Sigmoid colon (tissue), 4 donors: ENCODE measurements around a stretch of chr3.

DNA sequence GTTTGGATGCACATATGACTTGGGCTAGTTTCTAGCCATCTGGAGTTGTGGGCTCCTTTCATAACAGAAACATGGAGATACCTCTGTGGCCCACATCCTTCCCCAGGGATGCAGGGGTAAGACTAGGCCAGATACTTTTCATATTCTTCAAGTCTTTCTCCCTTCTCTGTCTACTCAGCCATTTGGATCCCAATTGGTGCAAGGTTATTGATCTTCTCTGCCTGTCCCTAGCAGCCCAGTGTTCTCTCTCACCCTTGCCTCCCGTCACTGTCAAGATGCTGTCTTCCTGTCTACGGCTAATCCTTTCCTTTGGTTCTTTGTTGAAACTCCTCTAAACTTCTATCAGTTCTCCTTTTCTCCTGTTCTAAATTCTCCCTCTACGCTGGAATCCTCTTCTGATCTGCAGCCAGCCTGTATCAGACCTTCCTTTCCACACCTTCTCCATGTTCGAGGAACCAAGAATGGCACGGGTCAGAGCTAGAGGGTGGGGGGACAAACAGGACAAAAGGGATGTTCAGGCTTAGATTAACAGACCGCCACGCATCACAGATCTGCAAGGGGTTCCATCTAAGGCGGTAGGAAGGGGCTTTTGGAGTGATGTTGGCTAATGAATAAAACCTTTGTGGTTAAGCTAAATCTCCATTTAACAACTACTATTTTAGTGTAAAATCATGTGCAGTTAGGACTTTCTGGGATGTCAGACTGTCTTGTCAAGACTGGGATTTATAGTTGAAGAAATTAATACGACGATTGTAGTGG is 51.4 kb downstream of the SENP2 start:
- PRO-cap, result no peak
- RAMPAGE, long total RNA, 4 experiments, result no peak in any of the 4 experiments

GRCh38 chr3:185646830-185647205 is 60.7 kb downstream of the SENP2 start:
- PRO-cap, result no peak
- RAMPAGE, long total RNA, 4 experiments, result no peak in any of the 4 experiments

GRCh38 chr3:185669411-185670290 is 83.6 kb downstream of the SENP2 start:
- PRO-cap, result no peak
- RAMPAGE, long total RNA, 4 experiments, result no peak in any of the 4 experiments

DNA sequence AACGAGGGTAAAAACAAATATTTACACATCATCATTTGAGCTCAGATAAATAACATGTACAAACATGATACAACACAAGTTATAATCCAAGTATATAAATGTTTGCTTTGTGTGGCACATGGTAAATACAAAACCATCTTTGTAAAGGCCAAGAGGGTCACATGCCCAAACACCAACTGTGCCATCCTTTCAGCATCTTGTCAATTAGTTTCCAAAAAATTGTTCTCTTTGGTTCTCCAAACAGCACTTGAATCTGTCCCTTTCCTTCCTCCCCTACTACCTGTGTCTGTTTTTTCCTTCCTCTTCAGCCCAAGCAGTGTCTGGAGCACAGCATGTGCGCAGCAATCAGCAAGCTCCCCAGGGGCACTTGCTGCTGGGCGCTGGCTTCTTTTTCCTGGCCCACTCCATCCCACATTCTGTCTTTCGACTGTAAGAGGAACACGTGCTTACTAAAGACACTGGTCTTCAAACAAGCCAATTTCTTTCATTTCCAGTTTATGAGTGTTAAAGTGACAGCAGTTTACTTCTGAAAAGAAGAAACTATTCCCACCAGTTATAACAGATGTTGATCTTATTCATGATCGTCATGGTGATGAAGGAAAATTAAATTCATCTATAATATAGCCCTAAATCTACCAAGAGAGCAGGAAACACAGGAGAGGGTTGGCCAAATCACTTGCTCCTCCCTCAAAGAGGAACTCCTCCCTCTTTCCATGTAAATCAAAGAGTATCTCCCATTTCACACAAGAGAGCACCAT is 115.6 kb downstream of the IGF2BP2 start:
- PRO-cap, result no peak
- RAMPAGE, long total RNA, 4 experiments, result no peak in any of the 4 experiments

- PRO-cap, result no peak
- RAMPAGE, long total RNA, 4 experiments, result no peak in any of the 4 experiments
These were observed 109.8 kb downstream of the IGF2BP2 start for GRCh38 chr3:185714978-185715603.

DNA sequence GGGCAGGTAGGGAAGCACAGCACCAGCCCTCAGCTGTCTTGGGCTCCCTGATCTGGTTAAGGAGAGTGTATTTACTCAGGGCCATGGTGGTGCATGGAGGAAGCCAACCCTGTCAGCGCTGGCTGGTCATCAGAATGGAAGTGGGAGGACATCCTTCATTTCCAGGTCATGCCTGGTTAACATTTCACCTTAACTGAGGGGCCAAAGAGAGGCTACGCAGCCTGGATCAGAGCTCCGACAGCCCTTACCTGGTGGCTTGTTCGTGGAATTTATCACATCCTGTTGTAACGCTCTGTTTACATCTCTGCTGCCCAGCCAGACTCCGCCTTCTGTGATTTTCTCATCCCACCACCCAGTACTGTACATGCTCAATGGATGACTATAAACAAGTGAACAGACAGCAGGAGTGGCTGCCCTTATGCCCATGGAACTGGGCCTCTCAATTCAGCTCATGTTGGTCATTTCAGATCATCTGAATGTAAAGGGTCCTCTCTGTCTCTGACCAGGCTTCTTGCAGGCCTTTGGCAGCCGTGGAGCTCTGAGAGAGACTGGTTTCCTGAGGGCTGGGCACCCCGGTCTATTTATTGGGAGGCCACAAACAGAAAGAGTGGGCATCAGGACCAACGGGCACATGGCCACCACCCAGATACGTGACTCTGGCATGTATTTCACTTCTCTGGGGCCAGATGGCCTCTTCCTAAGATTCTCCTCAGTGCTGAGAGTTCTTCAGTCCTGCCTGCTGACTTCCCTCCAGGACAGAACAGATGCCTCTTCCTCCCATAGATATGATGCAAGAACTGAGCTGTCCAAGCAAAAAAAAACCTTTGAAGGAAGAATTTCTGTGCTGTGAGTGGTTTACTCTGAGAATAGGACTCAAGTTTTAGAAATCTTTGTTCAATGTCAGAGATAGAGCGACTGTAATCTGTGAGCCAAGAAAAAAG is 108.0 kb downstream of the IGF2BP2 start:
- PRO-cap, result no peak
- RAMPAGE, long total RNA, 4 experiments, result no peak in any of the 4 experiments

DNA sequence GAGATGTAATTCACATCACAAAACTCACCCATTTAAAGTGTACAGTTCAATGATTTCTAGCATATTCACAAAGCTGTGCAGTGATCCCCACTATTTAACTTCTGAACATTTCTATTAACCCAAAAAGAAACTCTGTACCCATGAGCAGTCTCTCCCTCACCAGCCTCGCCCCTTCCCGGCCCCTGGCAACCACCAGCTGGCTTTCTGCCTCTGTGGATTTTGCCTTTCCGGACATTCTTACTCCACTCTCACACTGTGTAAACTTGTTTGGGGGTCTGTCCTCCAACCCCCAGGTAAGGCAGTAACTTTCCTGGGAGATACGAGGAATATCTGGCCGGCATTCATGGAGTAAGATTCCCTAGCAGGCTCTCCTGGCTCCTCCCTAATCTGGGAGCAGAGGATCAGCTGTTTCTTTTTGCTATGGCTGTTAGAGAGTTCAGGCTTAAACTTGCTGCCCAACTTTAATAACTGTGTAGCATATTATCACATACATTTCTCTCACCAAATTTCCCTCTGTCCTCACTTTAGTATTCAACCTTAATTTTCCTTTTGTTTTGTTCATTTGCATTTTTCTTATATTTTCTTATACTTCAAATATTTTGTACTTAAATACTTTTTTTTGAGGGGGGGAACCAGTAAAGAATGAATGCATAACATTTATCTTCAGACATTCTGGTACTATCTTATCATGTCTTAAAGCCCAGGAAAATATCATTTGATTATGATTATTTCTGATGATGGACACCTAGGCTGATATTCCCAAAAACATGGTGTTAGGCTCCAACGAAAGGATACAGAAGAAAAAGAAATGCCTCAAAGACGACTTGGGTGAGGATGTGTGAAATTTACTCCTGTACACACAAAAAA is 64.2 kb downstream of the IGF2BP2 start:
- PRO-cap, result no peak
- RAMPAGE, long total RNA, 4 experiments, result no peak in any of the 4 experiments

GRCh38 chr3:185815351-185815727 is 9.5 kb downstream of the IGF2BP2 start:
- PRO-cap, result no peak
- RAMPAGE, long total RNA, 4 experiments, result no peak in any of the 4 experiments

GRCh38 chr3:185822111-185822768 is 2.6 kb downstream of the IGF2BP2 start:
- PRO-cap, result no peak
- RAMPAGE, long total RNA, 4 experiments, result no peak in any of the 4 experiments

DNA sequence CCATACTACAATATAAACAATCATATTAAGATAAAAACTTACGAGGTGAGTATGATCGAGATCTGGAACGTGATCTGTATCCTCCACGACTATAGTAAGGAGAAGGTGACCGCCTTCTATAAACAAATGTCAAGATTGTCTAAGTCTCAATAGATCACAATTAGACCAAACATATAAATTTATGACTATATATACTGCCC is 19.6 kb downstream of the TRA2B start:
- PRO-cap, result no peak
- RAMPAGE, long total RNA, 4 experiments, result no peak in any of the 4 experiments

DNA sequence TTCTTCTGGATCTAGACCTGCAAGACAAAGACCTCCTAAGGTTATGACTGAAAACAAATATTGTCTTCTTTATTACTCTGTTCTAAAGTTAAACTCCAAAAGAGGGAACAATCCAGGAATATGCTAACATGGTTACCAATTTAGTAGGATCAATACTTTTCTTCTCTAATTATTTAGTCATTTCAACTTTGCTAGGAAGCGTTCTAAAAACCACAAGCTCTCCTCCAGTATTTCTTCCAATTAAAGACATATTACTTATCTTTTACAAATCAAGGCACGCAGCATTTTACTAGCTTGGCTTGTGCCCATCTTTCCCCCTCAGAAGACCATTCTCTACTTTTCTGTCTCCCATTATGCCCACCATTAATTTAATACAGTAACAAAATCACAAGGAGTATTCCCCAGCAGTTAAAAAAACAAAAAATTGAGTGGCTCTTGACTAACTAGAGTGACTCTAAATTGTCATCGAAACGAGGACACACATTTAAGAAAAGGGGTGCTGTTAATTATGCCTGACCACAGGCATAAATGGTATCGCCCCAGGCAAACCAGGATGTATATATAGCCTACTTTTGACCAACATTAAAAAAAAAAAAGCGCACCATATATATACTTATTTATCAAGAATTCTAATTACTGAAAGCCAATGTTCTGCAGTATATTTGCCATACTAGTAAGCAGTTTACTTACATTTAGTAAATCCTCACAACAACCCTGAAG is 12.0 kb downstream of the TRA2B start:
- PRO-cap, result no peak
- RAMPAGE, long total RNA, 4 experiments, result no peak in any of the 4 experiments

- PRO-cap, result no peak
- RAMPAGE, long total RNA, 4 experiments, result no peak in any of the 4 experiments
These were observed 5.4 kb upstream of the TRA2B start for GRCh38 chr3:185943143-185943769.

DNA sequence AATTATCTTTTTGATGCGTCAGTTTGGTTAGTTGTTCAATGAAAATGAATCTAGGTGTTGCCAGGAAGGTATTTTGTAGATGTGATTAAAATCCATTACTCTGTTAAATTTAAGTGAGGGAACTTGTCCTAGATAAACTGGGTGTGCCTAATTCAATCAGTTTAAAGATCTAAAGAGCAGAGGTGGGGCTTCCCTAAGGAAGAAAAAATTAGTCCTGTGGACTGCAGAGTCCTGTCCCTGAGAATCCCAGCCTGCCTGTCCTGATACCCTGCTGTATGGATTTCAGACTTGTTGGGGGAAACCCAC is 13.1 kb upstream of the TRA2B start:
- PRO-cap, result no peak
- RAMPAGE, long total RNA, 4 experiments, result no peak in any of the 4 experiments

- PRO-cap, result no peak
- RAMPAGE, long total RNA, 4 experiments, result no peak in any of the 4 experiments
These were observed 11.5 kb downstream of the CRYGS start for GRCh38 chr3:186532568-186533204.

DNA sequence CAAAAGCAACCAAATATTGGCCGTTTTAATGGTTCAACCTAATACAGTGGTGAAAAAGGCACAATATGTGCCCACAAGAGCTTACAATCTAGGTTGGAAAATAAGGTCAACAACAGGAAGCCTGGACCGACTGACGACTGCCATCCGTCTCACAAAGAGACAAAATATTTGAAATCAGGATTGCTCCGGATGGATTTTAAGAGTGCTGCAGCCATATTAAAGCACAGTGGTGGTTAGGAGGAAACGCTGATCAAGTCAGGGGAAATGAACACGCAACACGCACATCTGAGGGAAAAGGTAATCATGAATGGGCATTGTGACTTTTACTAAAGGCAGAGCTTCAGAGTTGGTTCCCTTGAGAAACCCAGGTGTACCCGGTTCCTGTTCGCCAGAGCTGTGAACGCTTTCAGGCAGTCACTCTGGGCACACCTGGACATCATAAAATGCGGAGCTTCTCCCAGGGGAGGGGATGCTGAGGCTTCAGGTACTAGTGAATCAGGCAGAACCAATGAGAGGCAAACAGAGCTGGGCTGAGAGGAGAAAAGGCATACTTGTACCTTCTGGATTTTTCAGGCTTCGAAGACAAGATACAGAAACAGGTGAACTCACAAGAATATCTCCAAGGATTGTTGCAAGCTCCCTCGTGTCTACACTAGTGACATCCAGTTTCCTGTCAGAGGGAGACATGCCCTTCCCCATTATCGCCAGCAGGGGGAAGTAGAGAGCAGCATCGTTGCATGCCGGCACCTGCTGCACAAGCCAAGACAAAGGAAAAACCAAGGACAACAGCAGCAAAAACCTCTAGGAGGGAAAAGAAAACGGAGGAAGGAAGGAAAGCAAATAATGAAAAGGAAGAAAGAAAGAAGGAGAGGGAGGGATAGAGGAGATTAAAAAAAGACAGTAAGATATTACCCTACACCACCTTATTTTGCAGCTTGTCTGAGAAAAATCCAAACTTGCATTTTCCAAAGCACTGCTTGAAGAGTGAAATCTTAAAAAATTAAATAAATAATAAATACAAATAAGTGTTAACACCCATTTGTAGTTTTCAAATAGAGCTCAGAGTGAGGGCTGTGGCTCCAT is 1.8 kb downstream of the AHSG start:
- PRO-cap, result no peak
- RAMPAGE, long total RNA, 4 experiments, result no peak in any of the 4 experiments

- PRO-cap, result no peak
- RAMPAGE, long total RNA, 4 experiments, result start-site peak on the plus strand in 1 of 4 experiments, at chr3:186787167-186787252 at its widest, 155 reads per replicate
These were observed 3.7 kb downstream of the EIF4A2 start for GRCh38 chr3:186786800-186787668.

- PRO-cap, result no peak
- RAMPAGE, long total RNA, 4 experiments, result no peak in any of the 4 experiments
These were observed 1.7 kb downstream of the ADIPOQ start for GRCh38 chr3:186844353-186844562.

- PRO-cap, result no peak
- RAMPAGE, long total RNA, 4 experiments, result no peak in any of the 4 experiments
These were observed 53.2 kb downstream of the ST6GAL1 start for GRCh38 chr3:186983640-186983900.

GRCh38 chr3:186985746-186986454 is 55.6 kb downstream of the ST6GAL1 start:
- PRO-cap, result no peak
- RAMPAGE, long total RNA, 4 experiments, result no peak in any of the 4 experiments

GRCh38 chr3:187012570-187013211 is 82.4 kb downstream of the ST6GAL1 start:
- PRO-cap, result no peak
- RAMPAGE, long total RNA, 4 experiments, result no peak in any of the 4 experiments